ReNcell CX (cell line): Measurements from ENCODE around the genes SKA1, ELAC1 and SMAD4.

DNA sequence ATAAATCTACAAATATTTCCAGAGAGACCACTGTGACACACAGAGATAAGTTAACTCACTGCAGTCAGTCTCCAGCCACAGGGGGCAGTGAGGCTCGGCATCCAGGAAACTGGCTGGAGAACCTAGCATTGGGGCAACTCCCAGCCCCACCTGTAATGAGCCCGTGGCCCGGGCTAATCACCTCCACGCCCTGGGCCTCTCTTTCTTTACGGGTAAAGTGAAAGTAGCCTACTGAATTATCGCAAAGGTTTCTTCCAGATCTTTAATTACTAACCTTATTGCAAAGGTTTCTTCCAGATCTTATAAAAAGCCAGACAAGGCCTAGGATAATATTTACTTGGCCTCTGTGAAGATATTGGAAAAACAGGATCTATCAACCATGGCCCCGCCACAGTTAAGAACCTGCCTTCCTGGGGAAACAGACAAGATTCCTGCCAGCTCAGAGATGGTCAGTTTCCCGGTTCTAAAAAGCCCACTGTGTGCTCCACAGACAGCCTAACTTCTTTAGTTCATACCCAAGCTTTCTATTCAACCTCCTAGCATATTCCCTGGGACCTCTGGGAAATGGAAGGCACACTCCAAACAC is 45.8 kb upstream of the ACAA2 start:
- PRO-cap: no peak

DNA sequence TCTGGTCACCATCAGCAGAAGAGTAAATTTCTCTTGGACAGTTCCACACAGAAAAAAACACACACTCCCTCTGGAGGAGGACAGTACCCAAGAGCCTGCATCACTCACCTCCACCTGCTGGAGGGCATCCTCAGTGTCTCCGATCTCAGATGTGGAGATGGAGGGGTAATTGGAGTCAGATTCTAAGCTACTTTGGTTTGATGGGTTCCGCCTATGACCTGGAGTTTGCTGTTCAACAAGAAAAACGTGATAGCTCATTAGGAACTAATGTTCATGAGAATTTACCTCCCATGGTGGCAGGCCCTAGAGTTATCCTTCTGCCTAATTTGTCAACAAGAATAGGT is 64.3 kb upstream of the ACAA2 start:
- PRO-cap: no peak

DNA sequence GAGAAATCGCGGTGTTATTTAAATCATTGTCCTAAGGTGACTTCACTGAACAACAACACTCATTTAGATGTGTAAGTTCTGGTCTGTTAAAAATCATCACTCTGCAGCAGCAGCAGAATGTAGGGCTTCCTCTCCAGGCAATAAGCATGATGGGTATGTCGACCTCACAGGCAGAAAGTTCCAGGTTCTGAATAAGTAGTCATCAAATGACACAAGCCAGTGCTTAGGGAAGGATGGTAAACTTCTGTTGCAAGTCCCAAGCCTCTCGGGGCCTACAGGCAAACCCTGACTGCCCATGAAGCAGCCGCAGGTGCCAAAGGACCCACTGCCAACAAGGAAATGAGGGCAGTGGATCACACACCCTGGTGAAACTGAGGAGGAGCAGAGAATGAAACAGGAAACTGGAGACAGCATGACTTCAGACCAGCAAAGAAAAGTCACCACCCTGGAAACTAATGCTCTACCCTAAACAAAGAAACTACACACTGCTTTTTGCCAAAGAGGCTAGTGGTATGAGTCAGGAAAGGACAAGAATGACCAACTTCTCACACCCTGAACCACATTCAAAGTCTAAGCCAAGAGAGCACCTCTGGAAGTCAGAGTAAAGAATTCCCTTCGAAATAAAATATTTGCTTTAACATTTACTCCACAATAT is 97.3 kb downstream of the MYO5B start:
- PRO-cap: no peak

- PRO-cap: no peak
Measured at GRCh38 chr18:50128434-50129400, 66.2 kb downstream of the MYO5B start.

DNA sequence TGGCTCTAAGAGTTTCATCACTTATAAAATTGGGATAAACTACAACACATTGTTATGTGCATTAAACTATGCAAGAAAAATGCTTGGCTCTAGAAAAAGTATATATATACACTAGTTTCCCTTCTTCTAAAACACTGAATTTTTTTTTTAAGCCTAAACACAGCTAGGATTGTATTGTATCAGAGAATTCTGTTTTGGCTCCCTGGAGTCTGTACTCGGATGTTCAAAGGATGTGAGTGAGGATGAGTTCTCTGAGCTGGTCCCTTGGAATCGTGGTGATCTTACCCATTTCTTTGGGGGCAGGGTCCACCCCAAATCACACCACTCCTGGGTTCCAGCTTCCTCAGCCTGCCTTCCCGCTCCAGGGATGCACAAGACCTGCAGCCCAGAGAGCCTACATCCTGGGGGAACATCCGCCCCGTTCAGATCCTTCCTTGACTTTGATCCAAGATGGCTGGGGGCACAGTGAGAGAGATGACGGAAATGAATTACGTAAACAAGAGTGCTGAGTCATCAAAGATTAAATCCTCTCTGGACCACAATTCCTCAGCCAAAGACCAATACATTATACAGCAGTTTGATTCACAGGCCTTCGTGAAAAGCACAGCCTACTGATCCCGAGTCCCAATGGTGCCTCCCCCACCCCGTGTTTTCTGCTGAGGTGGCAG is 43.3 kb downstream of the MYO5B start:
- PRO-cap: no peak

DNA sequence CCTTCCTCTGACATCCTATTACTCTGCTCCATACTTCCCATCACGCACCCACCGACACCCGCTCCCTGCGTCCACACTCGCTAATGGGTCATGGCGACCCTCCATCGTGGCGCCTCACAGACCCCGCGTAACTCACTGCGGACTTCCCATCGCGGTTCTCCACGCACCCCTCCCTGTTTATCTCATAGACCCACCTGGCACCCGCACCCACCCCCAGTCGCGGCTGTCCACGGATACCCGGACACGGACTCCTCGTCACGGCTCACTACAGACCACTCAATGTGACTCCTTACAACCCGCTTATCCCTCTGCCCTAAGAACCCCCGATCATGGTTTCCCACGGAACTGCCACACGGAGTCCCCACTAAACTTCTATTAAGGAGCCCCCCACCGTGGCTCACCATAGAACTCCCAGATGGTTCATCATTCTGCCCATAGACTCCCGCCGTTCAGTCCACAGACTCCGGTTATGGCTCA is 432 bp downstream of the CXXC1 start:
- PRO-cap: no peak

- PRO-cap: no peak
Measured at GRCh38 chr18:50297721-50298395, 10.4 kb upstream of the CXXC1 start.

DNA sequence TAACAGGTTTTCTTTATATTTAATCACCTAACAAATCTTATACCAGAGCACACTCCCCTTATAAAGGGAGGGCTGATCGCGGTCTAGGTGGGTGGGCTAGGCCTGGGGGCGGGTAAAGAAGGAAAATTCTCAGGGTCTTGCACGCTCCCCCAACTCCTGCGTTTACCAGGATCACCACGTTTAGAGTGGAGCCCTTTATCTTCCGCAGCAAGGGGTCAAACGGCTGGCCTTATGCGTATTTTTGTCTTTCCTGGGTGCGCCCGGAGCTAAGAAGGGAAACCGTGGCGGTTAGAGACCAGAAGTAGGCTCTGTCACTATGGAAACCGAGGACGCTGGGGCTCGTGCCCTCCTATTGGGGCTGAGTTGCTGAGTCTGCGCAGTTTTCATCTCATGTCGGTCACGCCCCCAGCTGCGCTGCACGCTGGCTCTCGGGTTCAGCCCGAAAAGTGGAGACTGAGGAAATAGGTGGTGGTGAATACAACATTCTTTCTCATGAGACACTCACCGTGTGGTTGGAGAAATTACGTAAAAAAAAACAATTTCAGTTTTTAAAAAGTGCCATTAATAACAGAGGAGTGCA is 20.1 kb upstream of the CXXC1 start:
- PRO-cap: unidirectional peak, minus-strand start at position 268 of the sequence

- PRO-cap: bidirectional peak, plus-strand start at chr18:50375052, minus-strand start at chr18:50374872
Measured at GRCh38 chr18:50374699-50375444, at the start of gene SKA1. SKA1 (plus strand) TSS chr18:50375046.

- PRO-cap: no peak
Measured at GRCh38 chr18:50654112-50654628, 94.3 kb downstream of the MAPK4 start.

GRCh38 chr18:50658972-50659535 is 99.2 kb downstream of the MAPK4 start:
- PRO-cap: no peak

DNA sequence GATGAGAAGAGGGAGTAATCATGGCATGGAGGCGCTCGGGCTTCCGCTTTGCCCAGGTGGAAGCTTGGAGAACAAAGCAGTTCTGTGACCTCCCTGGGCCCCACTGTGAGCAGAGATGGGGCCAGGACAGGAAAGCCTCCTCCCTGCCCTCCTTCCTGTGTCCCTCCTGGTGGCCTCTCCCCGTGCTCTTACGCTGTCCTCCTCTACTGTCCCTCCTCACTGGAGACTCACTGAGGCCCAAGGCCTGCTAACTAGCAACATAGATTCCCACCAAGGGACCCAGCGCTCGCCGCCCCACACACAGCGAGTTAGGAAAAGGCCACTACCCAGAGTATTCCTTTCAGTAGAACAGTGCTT is 119.8 kb downstream of the MAPK4 start:
- PRO-cap: no peak

DNA sequence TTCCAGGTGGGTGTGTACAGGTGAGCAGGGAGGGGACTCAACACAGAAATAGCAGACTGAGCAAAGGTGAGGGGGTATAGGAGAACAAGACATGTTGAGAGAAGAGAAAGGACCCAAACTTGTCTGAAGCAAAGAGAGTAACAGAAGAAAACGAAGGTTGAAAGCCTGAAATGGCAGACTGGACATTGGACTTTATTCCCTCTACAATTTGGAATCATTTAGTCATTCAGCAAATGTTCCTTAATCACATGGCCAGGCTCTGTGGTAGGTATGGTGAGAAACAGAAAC is 23.3 kb downstream of the MRO start:
- PRO-cap: no peak

DNA sequence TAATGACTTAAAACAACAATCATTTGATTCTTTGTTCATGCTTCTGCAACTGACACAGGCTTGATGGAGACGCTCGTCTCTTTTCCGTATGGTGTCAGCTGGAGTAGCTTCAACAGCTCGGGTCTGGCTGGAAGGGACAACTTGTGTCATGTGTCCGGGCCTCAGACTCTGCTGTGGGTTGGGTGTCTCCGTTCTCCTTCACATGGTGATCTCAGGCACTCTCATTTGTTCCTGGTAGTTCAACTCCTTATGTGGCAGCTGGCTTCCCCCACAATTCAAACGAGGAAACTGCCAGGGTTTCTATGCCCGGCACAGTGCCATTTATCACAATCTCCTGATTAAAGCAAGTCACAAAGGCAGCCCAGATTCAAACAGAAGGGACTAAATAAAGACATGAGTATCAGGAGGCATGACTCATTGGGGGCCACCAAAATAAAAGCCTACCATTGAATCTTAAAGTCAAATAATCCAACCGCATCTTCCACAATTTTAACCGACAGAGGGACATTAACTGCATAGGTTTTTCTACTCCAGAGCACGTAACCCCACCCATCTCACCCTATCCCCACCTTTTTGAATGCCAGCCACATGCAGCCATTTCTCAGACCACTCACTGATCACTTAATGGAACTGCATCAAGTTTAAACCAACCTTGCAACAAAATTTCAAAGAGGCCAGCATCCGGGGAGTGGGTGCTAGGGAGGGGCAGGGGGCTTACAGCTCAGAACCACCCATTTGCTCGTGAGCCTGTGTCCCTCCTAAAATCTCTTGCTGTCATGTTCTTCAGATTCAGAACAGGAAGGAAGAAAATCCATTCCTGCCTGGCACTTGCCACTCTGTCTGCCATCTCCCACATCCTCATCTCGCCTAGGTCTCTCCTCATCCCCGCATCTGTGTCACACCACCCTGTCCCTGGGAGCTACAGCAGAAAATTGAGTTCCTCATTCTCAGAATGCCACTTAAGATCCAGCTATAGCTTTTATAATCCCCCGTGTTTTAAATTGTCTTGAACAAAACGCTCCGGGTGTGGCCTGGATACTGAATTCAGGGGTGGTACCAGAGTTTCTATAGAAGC is 22.4 kb downstream of the MRO start:
- PRO-cap: no peak

DNA sequence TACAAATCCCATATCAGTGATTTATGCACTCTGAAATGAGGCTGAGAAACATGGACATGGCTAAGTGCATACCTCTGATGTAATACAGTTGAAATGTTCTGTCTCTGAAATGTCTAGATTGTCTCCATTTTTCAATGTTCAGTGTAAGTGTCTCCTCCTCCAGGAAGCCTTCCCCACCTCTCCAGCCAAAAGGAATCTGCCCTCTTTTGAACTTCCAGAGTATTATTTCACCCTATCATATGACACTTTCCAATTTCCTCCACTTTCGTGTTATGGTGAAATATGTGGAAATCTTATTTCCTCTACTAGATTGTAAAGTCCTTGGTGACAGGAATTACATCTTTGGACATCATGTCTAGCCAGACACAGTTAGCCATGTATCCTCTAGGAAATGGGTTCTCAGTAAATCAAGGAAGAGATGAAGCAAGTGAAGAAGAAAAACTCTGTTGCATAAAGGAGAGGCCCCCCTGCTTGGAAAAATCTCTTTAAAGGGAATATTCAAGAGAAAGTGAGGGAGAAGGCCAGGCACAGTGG is 29.4 kb upstream of the ME2 start:
- PRO-cap: no peak

DNA sequence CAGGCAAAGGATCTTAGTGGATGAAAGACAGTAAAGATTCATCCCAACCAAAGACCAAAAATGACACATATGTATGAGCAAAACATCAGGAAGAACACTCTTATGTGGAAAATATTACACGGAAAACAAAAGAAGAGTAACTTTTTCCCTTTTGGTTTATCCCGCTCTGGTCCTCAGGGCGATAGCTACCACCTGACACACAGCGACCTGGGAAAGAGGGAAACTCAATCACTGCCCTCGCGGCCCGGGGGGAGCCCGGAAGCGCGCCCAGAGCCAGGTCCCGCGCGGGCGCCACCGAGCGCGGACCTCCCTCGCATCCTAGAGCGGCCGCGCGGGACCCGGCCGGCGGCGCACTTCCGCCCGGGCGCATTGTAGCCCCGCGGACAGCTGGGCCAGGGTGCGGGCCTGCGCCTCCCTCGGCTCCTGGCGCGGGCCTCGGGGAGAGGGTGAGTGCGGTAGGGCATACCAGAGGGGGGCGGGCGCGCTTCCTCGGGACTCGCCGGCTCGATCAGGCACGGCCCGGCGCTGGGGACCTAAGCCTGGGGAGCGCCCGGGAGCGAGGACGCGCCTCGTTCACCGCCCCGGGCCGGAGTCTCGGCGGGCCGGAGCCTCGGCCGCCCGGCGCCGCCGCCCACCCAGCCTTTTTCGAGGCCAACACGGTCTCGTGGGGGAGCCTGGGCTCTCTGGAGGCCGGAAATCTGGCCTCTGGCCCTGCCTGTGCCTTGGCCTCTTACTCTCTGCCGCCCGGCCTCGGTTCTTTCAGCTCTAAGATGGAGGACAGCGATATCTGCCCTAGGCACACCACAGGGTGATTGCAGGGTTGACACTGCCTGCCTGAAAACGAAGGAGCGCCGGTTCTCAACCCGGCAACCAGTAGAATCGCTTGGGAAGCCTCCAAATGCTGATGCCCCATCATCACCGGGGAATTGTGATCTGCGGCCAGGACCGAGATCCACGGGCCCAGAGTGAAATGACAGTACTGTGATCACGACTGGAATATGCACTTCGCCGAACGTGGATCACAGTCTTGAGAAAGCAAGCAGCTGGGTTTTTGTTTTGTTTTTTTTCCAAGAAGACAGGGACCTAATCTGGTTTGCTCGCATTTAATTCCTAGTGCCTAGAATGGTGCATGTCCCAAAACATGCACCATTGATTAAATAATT is at the start of gene ELAC1:
TSS of gene ELAC1 (plus strand) at position 372 of the 1,163 bp plus-strand sequence.
- PRO-cap: bidirectional peak, plus-strand start at position 378 of the sequence, minus-strand start at position 243 of the sequence; bidirectional peak, plus-strand start at position 754 of the sequence, minus-strand start at position 587 of the sequence; bidirectional peak, plus-strand start at position 807 of the sequence, minus-strand start at position 804 of the sequence

DNA sequence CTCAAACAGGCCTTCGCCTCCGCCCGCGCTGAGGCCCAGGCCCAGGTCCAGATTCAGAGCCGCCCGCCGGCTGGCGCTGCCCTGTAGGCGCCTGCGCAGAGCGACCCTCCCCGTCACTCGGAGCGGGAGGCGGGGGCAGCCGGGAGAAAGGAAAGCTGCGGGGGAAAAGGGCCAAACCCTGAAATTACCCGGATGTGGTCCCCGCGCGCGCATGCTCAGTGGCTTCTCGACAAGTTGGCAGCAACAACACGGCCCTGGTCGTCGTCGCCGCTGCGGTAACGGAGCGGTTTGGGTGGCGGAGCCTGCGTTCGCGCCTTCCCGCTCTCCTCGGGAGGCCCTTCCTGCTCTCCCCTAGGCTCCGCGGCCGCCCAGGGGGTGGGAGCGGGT is at the start of gene SMAD4:
TSS of gene SMAD4 (plus strand) at position 212 of the 387 bp plus-strand sequence.
- PRO-cap: bidirectional peak, plus-strand start at position 270 of the sequence, minus-strand start at position 41 of the sequence

DNA sequence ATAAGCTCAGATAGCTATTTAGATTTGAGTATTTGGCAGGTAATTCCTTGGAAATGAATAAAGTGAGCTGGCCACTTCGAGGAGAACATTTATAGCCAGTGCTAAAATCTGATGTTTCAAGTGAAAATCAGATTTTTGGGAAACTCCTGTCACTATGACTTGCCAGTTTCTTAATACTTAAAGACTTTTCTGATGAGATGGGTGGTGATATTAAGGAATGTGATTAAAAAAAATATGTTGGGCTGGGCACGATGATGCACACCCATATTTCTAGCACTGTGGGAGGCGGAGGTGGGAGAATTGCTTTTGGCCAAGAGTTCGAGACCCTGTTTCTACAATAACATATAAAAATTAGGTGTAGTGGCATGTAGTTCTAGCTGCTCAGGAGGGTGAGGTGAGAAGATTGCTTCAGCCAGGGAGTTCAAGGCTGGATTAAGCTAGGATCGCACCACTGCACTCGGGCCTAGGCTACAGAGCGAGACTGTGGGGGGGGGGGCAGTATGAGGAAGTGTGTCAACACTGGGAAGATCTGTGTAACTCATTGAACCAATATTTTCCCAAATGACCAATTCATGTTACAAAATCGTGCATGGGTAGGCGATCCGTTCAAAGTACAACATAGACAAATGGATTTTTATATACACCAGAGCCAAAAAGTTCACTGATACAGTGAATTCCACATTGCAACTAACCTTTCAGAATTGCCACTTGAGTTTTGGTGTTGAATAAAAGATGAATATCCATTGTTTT is 7.9 kb downstream of the SMAD4 start:
- PRO-cap: no peak

GRCh38 chr18:51083078-51083777 is 53.2 kb downstream of the SMAD4 start:
- PRO-cap: no peak

GRCh38 chr18:51084404-51084812 is 54.4 kb downstream of the SMAD4 start:
- PRO-cap: no peak